Psoas muscle (tissue), 2 donors: ENCODE measurements around a stretch of chr17.

DNA sequence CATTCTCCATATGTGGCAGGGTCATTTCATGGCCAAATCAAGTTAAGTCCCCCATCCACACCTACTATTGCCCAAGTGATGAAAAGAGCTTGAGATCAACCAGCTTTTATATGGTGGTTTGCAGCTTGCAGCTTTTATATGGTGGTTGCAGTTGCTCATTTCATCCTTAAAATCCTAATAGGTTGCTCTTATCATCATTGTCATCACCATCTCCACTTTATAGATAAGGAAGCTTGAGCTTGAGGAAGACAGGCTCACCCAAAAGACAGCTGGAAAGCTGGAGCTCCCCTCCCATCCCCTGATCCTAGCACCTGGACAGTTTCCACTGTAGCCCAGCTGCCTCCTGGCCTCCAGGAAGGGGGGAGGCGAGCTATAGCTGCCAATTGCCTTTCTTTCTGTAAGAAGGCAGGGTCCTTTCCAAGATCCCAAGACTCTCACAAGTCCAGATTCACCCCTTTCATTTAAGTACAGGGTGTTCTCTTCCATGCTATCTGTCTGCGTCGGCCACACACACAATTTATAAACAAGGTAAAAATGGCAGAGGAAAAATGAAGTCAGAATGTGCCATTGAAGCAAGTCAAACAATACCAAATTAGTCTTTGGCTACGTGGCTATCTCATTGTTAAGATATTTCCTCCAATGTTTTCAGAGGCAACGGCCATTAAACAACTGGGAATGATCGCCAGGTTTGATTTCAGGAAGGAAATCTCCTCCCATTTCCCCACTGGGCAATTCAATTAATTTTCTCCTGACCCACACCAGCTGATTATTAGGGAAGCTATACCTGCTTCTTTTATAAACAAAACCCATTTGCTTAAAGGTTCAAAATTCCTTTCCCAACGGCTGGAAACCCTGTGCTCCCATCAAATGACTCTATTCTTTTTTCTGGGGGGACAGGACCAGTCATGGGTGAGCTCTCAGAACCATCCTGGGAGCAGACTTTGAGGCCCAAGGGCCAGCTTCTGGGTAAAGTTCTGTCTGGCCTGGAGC is 63.2 kb downstream of the PECAM1 start:
- PRO-cap, 2 experiments, result no peak in any of the 2 experiments

- PRO-cap, 2 experiments, result no peak in any of the 2 experiments
These were observed 5.4 kb downstream of the PECAM1 start for GRCh38 chr17:64384930-64386087.

GRCh38 chr17:64499672-64500429 is 3.0 kb upstream of the POLG2 start:
- PRO-cap, 2 experiments, result no peak in any of the 2 experiments

- PRO-cap, 2 experiments, result no peak in any of the 2 experiments
These were observed 71.3 kb downstream of the SMURF2 start for GRCh38 chr17:64590758-64591243.

GRCh38 chr17:64776532-64777753 is 114.8 kb upstream of the SMURF2 start:
- PRO-cap, 2 experiments, result peak in 1 of 2 experiments; most common plus-strand start chr17:64777317 (in 1); most common minus-strand start chr17:64776827 (in 1)

DNA sequence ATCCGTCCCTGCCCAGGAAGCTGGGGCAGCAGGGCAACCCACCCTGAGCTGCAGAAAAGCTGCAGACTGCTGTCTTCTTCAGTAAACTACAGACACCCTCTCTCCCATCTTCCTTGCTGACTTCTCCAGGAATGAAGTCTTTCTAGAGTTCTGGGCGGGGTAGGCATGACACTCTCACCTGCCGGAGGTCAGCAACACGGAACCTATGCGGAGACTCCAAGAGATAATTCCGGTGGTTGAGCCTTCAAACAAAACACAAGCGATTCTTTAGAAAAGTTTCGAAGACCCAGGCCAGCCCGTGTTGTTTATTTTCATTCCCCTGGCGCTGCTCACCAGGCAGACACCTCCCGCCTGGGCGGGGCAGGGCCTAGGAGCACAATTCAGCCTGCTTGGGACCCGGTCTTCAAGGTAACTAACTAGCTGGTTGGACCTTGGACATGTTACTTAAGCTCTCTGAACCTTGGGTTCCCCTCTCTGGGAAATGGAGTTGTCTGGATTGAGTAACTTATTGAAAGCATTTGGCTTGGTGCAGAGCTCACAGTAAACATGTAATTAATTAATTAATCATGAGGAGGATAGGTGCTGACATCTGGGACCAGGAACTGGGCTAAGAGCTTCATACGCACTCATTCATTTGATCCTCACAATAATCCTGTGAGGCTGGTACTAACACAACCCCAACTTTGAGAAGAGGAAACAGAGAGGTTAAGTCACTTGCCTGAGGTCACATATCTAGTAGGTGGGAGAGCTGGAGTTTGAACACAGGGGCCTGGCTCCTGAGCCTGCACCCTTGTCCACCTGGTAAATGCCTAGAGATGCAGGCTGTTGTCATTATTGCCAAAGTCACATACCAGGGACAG is 125.2 kb upstream of the SMURF2 start:
- PRO-cap, 2 experiments, result no peak in any of the 2 experiments

- PRO-cap, 2 experiments, result peak in 1 of 2 experiments; most common plus-strand start chr17:64919004 (in 1)
These were observed 610 bp downstream of the LRRC37A3 start for GRCh38 chr17:64918430-64919305.

GRCh38 chr17:65014156-65014987 is 42.2 kb downstream of the GNA13 start:
- PRO-cap, 2 experiments, result no peak in any of the 2 experiments

DNA sequence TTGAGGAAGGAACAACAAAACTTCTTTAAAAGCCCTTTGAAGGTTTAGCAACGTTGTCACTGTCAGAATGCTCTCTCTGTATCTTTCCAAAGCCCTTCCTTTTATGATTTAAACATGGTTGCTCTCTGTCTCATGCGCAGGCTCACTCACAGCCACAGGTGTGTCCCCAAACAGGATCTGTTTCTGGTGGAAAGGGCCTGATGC is 9.4 kb upstream of the GNA13 start:
- PRO-cap, 2 experiments, result no peak in any of the 2 experiments

- PRO-cap, 2 experiments, result no peak in any of the 2 experiments
These were observed 19.5 kb downstream of the RGS9 start for GRCh38 chr17:65156324-65157440.

DNA sequence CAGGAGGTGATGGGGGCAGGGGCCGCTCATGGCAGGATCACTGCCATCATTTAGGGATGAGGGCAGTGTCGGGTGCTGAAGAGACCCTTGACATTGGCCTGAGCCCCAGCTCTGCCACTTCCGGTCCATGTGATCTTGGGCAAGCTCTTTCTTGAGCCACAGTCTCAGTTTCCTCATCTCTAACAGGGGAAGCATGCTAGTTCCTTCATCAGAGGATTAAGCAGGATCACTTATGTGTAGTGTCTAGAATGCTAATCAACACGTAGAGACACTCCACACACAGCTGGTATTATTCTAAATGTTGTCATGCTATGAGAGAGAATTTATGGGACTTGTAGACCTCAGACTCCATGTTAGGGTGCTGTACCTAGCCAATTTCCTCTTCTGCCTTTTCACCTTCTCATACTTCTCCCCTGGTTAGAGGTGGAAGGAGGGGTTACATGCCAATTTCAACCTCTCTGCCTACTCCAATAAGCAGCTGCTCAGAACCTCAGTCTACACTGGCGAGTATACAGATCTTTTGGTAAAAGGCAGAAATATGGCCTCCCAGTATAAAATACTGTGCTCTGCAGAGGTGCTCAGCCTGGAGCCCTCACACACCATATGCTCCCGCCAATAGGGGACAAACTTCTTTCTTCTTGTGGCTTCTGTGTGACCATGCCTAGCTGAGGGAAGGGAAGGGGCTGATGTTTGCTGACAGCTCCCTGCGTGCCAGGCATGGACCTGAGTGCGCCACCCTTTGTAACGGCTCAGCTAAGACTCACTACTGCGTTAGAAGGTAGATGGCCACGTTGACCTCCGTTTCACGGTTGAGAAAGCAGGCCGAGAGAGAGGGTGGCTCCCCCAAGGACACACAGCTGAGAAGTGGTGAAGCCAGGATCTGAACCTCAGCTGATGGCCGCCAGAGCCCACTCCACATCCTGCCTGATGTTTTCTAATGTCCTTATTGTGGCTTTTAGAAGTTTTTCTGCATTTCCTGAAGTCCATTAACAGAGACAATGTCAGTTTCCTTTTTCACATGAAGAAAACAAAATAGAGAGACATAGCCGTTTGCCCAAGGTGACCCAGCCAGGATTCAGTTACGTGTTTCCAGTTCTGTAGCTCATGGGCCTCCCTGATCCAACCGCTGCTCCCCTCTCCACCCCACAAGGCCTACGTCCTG is 44.8 kb downstream of the RGS9 start:
- PRO-cap, 2 experiments, result no peak in any of the 2 experiments

GRCh38 chr17:65290589-65291162 is 153.5 kb downstream of the RGS9 start:
- PRO-cap, 2 experiments, result no peak in any of the 2 experiments

- PRO-cap, 2 experiments, result no peak in any of the 2 experiments
These were observed 136.9 kb upstream of the CACNG5 start for GRCh38 chr17:66697761-66698617.

- PRO-cap, 2 experiments, result no peak in any of the 2 experiments
These were observed 110.2 kb upstream of the CACNG5 start for GRCh38 chr17:66724662-66725082.

- PRO-cap, 2 experiments, result no peak in any of the 2 experiments
These were observed 12.1 kb downstream of the CACNG1 start for GRCh38 chr17:67056505-67056852.

DNA sequence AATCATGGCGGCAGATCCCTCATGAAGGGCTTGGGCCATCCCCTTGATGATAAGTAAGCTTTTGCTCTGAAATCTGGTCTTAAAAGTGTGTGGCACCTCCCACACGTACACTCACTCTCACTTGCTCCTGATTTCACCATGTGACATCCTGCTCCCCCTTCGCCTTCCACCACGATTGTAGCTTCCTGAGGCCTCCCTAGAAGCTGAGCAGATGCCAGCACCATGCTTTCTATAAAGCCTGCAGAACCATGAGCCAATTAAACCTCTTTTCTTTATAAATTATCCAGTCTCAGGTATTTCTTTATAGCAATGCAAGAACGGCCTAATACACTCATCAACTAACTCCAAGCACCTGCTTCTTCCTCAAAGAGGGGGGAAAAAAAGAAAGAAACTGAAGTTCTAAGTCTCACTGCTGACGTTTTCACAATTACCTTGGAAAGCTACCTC is 88.0 kb downstream of the HELZ start:
- PRO-cap, 2 experiments, result no peak in any of the 2 experiments

GRCh38 chr17:67243642-67244066 is 1.3 kb downstream of the HELZ start:
- PRO-cap, 2 experiments, result no peak in any of the 2 experiments

DNA sequence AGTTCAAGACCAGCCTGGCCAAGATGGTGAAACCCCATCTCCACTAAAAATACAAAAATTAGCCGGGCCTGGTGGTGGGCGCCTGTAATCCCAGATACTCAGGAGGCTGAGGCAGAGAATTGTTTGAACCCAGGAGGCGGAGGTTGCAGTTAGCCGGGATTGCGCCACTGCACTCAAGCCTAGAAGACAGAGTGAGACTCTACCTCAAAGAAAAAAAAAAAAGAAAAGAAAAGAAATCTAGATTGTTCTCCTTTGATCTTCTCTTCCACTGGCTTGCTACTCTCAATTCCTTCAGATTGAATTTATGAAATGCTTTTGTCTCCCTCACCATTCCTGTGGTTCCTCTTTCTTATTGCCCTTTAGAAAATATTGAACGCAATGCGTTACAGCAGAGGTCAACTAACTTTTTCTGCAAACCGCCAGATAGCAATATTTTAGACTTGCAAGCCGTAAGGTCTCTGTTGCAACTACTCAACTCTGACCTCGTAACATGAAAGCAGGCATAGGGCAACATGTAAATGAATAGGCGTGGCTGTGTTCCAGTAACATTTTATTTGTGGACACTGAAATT is 24.6 kb downstream of the PITPNC1 start:
- PRO-cap, 2 experiments, result no peak in any of the 2 experiments

DNA sequence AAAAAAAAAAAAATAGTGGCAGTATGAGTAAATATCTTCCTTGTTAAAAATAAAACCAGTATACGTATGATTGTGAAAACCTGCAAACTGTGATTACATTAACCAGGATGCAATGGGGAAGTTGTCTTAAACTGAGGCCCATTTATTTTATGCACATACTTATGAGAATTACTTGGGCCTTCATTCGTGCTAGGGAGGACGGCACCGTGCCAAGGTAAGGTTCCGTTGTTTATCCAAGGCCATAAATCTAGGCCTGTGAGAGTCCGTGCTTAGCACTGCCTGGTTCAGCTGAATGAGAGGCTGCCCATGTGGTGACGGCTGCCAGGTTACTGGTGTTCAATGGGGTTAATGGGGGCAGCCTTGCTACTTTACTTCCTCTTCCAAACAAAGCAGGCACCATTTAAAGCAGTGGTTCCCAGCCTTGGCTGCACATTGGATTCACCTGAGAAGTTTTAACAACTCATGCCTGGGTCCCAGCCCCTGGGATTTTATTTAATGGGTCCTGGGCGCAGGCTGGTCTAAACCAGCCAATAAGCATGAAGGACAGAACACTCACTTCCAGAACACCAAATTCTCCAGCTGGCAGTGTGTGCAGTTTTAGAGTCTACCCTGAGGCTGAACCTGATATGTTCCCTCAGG is 135.0 kb upstream of the NOL11 start:
- PRO-cap, 2 experiments, result no peak in any of the 2 experiments

DNA sequence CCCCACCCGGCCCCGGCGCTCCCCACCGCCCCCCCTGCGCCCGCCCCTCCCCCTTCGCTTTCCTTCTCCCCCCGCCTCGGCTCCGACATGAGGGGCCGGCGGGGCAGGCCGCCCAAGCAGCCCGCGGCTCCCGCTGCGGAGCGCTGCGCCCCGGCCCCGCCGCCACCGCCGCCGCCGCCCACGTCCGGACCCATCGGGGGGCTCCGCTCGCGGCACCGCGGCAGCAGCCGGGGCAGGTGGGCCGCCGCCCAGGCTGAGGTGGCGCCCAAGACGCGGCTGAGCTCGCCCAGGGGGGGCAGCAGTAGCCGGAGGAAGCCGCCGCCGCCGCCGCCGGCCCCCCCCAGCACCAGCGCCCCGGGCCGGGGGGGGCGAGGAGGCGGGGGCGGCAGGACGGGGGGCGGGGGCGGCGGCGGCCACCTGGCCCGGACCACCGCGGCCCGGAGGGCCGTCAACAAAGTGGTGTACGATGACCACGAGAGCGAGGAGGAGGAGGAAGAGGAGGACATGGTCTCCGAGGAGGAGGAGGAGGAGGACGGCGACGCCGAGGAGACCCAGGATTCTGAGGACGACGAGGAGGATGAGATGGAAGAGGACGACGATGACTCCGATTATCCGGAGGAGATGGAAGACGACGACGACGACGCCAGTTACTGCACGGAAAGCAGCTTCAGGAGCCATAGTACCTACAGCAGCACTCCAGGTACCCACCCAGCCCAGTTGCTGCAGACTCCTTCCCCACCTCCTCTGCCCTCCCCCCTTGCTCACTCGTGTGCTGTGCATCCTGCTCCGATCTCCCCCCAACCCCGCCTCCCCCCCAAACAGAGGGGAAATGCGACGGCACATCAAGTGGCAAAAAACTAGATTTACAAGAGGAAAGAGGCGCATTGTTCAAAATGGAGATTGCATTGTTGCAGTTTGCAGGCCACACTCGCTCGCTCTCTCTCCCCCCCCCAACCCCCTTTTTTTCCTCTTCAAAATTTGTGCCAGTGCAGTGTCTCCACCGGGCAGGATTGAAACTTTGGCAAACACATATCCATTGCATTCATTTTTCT is 661 bp downstream of the BPTF start:
- PRO-cap, 2 experiments, result peak in 2 of 2 experiments; most common plus-strand start position 430 of the sequence (in 1); most common minus-strand start position 348 of the sequence (in 1)